SK-N-DZ (cell line): ENCODE measurements around a stretch of chr16.

RAMPAGE:
- cytosol, long total RNA = no peak
- nucleus, long total RNA = no peak
Observed at GRCh38 chr16:88515276-88515732, 54.9 kb upstream of the ZC3H18 start.

RAMPAGE:
- cytosol, long total RNA = no peak
- nucleus, long total RNA = no peak
Observed at GRCh38 chr16:88616053-88616961, 22.1 kb upstream of the IL17C start.

DNA sequence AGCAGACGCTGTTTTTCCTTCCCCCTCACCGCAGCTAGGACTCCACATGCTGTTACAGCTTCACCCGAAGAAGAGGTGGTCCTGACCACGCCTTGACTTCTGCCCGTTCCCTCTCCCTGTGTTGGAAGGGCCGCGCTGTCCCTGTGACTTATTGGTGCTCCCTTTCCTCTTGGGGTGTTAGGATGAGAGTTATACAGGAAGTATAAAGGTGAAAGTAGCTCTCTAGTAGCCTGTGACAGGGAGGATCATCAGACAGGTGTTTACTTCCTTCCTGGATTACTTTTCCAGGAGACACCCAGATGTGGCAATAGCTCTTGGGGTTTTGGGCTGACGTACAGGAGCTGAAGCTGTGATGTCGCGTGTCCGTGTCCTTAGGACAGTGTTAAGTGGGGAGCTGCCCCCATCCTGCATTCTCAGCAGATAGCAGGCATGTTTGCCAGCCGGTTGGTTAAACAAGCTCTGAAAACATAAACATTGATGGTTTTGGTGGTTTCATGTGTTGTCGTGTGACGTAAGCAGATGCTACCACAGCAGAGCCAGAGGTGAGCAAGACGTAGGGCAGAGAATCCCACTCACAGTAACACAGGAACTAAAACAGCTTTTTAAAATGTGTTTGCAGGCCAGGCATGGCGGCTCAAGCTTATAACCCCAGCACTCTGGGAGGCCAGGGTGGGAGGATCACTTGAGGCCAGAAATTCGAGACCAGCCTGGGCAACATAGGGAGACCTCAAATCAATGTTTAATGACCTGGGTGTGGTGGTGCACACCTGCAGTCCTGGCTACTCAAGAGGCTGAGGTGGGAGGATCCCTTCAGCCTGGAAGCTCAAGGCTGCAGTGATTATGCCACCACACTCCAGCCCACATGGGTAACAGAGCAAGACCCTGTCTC lies 18.4 kb upstream of the IL17C start:
RAMPAGE:
- cytosol, long total RNA = no peak
- nucleus, long total RNA = no peak

RAMPAGE:
- cytosol, long total RNA = no peak
- nucleus, long total RNA = no peak
Observed at GRCh38 chr16:88649337-88649773, 1.5 kb downstream of the CYBA start.

DNA sequence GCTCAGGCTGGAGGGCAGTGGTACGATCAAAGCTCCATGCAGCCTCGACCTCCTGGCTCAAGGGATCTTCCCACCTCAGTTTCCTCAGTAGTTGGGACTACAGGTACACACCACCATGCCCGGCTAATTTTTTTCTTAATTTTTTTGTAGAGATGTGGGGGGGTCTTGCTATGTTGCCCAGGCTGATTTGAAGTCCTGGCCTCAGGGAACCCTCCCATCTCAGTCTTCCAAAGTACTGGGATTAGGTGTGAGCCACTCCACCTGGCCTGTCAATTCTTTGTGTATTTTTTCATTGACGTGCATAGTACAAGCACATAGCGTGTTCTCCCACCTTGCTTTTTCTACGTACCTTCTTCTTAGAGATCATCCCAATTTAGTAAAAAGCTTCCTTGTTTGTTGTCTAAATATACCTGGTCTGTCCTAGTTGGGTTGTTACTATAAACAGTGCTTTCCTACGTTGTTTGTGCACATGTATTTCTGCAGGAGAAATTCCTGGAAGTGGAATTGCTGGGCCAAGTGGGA lies 1.9 kb upstream of the MVD start:
RAMPAGE:
- cytosol, long total RNA = no peak
- nucleus, long total RNA = no peak

GRCh38 chr16:88746320-88746948 lies 38.6 kb downstream of the PIEZO1 start:
RAMPAGE:
- cytosol, long total RNA = no peak
- nucleus, long total RNA = no peak

DNA sequence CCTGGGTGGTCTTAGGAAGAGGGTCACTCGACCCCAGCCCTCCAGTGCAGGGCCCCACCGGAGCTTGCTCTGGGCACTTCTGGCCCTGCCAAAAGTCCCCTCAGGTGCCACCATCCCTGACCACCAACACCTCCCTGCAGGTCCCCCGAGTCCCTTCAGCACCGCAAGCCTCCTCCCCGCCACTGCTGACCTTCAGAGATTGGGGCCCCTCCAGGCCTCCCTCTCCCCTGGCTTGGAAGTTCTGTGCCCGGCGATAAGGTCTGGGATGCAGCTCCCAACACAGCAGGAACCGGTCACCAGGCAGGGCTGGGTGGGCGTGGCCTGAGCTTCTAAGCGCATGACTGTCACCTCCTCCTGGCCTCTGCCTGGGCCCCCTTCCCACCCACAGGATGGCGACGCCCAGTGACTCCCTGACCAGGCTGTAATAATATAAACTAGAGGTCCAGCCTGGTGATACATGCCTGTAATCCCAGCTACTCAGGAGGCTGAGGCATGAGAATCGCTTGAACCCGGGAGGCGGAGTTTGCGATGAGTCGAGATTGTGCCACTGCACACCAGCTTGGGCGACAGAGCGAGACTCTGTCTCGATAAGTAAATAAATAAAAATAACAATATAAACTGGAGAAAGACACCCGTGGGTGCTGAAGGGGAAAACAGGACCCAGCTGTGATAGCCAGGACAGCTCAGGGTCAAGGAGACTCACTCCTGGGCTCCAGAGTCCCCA lies 11.1 kb downstream of the PIEZO1 start:
RAMPAGE:
- cytosol, long total RNA = no peak
- nucleus, long total RNA = no peak

RAMPAGE:
- cytosol, long total RNA = no peak
- nucleus, long total RNA = no peak
Observed at GRCh38 chr16:88887018-88888223, 21.0 kb upstream of the PABPN1L start.

RAMPAGE:
- cytosol, long total RNA = no peak
- nucleus, long total RNA = no peak
Observed at GRCh38 chr16:88923986-88924453, 53.0 kb downstream of the CBFA2T3 start.

GRCh38 chr16:88992043-88992511 lies 15.1 kb upstream of the CBFA2T3 start:
RAMPAGE:
- cytosol, long total RNA = no peak
- nucleus, long total RNA = no peak

DNA sequence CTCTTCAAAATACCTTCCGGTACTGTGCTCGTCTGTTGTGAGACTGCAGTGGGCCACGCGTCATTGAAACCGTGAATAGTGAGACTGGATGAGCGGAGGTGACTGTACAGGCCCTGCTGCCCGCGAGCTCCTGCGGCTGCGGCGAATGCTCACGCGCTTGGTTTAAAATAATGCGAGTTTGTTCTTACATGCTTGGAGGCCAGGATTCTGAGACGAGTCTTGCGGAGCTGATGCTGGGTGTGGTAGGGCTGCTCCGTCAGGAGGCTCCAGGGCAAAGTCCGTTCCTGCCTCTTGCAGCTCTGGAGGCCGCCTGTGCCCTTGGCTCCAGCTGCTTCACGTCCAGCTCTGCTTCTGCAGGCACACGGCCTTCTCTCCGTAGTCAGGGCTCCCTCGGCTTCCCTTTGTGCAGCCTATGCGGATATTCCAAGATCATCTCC lies 9.5 kb downstream of the ACSF3 start:
RAMPAGE:
- cytosol, long total RNA = no peak
- nucleus, long total RNA = no peak

RAMPAGE:
- cytosol, long total RNA = no peak
- nucleus, long total RNA = no peak
Observed at GRCh38 chr16:89122514-89123101, 29.0 kb downstream of the ACSF3 start.

RAMPAGE:
- cytosol, long total RNA = no peak
- nucleus, long total RNA = no peak
Observed at GRCh38 chr16:89154741-89155619, 16.6 kb upstream of the CDH15 start.

DNA sequence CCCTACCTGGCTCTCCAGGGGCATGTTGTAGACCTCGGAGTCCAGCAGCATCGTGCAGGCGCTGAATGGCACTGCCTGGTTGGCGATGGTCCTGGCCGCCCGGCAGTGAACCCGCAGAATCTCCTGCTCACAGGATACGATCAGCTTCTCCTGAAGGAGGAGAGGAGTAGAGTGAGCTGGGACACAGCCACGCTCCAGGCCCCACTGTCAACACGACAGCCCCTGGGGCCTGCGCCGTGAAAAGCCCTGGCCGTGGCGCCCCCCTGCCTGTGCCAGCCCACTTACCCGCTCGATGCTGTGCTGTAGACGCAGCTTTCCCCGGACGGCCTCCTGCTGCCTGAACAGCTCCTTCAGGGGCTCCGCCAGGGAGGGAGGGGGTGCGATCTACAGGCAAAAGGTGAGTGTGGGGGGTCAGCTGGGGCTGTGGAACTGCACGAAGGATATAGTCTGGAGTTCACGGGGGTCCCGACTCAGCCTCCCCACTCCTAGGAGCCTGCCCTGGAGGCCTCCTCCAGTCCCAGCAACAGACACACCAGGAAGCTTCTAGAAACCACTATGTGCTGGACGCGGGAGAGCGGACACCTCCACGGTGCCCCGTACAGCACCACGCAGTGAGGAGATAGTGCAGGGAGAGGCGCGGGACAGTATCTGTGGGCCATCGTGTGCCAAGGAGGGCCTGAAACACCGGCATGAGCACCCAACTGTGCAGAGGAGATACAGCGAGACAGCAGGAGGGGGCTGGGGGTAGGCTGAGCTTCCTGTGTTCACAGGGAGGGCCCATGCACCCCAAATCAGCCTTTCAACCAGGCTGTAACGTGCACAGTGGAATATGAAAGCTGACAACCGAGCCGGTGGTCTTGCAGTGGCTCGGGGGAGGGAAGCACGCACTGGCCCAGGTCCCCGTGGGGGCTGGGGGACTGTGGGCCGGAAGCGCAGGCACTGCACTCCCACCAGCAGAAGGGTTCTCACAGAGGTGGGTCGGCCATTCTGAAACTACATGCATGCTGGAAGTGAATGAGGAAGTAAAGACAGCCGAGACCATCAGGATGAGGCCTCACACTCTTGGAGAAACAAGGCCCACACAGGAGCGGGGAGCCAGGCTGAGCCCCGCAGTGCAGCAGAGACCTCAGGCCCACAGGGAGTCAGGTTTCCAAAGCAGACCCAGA lies 57.7 kb downstream of the ZNF778 start:
RAMPAGE:
- cytosol, long total RNA = no peak
- nucleus, long total RNA = no peak

RAMPAGE:
- cytosol, long total RNA = no peak
- nucleus, long total RNA = no peak
Observed at GRCh38 chr16:89281715-89282269, 64.3 kb downstream of the ZNF778 start.

DNA sequence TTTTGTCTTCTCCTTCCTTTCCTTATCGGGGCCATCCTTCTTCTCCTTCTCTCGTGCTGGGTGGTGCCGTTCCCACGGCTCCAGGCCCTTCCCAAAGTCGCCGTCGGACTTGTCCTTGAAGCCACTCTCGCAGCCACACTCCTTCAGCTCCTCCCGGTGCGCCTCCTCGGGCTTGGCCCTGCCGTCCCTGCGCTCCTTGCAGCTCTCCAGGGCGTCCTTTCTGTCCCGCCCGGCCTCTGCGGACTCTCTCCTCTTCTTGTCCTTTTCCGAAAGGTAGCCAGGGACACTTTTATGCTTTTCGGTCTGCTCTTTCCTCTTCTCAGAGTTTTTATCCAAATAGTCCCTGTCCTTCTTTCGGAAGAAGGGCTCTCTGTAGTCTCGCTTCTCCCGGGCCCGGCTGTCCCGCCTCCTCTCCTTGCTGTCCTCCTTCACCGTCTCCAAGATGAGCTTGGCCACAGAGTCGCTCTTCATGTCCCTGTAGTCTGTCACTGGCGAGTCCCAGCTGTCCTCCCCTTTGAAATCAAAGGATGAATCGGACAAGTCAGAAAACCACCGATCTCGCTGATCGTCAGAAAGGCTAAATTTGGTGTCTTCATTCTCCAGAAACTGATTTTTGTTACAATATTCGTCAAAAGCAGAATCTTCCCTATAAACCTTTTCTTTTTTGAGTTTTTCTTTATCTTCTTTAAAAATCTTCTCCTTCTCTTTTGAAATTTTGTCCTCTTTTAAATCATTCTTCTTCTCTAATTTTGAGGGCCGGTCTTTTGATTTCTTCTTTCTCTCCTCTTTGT lies 66.2 kb downstream of the ZNF778 start:
RAMPAGE:
- cytosol, long total RNA = no peak
- nucleus, long total RNA = no peak

DNA sequence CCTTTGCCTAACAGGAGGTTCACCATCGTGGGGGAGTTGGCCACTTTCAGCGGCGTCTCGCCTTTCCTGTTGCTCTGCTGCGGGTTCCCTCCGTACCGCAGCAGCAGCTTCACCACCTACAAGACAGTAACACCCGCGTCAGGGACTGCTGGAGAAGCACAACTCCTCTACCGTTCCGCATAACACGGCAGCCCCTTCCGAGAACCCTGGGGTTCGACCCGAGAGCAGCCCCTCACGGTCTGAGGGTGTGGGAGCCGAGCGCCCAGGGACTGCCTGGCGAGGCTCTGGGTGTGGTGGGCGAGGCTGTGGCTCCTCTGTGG lies 68.5 kb downstream of the ZNF778 start:
RAMPAGE:
- cytosol, long total RNA = no peak
- nucleus, long total RNA = no peak

DNA sequence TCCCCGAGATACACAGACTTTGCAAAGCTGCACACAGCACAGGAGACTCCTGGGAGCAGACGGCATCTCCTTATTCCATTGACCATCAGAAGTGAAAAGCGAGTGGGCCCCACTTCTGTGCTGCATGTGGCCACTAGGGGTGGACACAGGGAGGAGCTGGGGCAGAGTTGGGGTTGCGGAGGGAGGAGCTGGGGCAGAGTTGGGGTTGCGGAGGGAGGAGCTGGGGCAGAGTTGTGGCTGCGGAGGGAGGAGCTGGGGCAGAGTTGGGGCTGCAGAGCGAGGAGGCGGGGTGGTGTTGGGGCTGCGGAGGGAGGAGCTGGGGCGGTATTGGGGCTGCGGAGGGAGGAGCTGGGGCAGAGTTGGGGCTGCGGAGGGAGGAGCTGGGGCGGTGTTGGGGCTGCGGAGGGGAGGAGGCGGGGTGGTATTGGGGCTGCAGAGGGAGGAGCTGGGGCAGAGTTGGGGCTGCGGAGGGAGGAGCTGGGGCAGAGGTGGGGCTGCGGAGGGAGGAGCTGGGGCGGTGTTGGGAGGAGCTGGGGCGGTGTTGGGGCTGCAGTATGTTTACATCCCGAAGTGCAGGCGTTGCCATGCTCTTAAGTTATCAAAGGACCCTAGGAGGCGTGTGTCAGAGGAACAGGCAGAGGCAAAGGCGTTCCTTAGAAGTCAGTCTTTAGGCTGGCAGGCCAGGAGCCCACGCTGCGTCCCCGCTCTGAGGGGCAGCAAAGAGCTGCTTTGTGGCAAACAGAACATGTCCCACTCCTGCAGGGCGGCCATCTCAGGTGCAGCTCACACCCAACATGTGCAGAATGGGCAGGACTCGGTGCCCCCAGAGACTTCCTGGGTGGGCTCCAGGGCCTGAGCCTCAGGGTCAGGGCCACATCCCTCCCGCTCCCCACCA lies 76.0 kb downstream of the ZNF778 start:
RAMPAGE:
- cytosol, long total RNA = no peak
- nucleus, long total RNA = no peak

DNA sequence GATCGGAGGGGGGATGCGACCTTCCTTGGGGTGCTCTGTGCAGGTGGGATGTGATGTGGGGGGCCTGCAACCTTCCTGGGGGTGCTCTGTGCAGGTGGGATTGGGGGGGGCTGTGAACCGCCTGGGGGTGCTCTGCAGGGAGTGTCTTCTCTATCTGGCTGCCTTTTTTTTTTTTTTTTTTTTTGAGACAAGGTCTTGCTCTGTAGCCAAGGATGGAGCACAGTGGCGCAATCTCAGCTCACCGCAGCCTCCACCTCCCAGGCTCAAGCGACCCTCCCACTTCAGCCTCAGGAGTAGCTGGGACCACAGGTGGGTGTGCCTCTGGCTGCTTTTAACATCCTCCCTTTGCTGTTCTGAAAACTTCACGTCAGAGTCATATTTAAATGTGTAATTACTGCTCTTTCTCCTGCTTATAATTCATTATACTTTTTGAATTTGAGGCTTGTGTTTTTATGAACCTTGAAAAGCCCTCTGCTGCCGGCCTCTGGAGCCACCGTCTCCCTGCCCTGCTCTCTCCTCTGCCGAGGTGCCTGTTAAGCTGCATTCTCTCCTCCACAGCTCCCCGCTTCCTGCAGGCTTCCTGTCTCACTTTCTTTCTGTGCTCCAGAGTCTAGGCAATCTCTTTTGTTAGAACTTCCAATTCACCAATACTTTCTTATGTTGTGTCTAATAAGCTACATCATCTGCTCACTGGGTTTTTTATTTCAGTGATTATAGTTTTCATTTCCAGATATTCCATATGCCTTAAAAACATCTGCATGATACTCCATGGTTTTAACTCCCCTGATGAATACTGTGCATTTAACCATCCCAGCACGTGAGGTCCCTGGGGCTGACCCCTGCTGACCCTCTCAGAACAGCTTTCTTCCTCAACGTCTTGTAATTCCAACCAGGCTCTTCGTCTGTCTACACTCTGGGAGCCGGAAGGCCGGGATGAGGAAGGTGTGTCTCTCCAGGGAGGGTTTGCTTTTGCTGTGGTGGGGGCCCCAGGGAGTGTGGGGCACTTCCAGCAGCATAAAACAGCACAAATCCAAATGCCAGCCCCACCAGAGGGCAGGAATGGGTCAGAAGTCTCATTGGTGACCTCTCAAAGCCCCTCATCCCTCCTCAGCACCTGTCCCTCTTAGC lies 78.7 kb downstream of the ZNF778 start:
RAMPAGE:
- cytosol, long total RNA = no peak
- nucleus, long total RNA = no peak

RAMPAGE:
- cytosol, long total RNA = no peak
- nucleus, long total RNA = no peak
Observed at GRCh38 chr16:89315522-89316065, 98.1 kb downstream of the ZNF778 start.